Aorta (tissue), 1 donor: ENCODE results near the gene BRINP1.

DNA sequence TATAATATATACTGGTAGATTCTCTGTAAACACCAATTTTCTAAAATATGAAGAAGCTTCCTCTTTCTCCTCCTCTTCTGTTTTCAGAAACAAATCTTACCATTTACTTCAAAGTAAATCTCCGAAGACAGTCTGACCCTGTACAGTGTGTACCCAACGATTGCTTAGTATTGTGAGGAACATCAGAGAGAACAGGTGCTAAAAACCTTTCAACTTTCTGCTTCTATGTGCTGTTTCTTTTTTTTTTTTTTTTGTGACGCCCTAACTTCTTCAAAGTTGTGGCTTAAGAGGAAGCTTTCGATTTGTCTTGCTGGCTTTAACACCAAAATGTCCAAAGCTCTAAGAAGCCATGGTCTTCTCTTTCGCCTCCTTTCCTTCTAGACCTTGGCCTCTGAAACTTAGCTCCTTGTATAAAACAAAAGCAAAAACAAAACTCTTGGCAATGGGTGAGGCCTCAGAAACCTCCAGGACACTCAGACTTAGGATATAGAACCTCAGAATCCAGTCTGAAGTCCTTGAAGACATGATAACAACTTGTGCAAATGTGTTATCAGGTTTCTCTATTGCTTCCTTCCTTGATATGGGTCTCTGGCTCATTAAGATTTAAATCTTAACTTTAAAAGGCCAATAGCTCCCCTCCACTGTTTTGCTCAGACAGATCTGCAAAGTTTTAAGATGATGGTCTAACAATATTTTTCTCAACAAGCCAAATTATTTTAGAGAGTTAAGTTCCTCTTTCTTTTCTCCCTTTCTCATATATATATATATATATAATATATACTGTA lies 1.1 kb downstream of the TNFSF8 start:
- PRO-cap = no peak

DNA sequence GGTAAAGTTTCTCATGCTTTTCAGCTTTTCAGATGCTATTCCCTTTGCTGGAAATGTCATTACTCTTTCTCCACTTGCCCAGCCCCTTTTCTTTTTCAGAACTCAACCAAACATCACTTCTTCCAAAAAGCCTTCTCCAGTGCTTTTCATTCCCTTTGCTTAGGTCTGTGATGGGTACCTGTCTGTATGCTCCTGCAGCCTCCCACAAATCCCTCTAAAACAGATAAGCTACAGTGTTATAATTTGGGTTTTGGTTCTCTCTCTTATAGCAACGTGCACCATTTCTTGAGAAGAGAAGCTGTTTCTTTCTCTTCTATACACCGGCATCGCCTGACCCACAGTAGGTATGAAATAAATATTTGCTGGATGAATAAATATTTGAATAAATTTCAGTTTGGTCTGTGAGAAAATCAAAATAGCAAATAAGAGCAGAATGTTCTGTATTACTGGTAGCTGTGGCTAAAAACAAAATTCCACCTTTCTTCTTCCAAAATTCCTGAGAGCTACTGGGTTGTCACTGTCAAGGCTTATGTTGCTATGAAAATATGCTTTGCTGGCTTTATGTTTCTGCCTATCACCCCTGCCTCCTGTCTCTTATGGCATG lies 49.1 kb downstream of the TNC start:
- PRO-cap = no peak

GRCh38 chr9:115615837-115616264 lies 497.9 kb upstream of the TNC start:
- PRO-cap = no peak

- PRO-cap = no peak
Measured at GRCh38 chr9:116470957-116471949, 215.9 kb upstream of the TRIM32 start.

- PRO-cap = no peak
Measured at GRCh38 chr9:116504103-116504457, 183.0 kb upstream of the TRIM32 start.

- PRO-cap = no peak
Measured at GRCh38 chr9:117715483-117715854, 11.3 kb downstream of the TLR4 start.

GRCh38 chr9:117783657-117784425 lies 79.6 kb downstream of the TLR4 start:
- PRO-cap = no peak

GRCh38 chr9:119052229-119052768 lies 316.9 kb downstream of the BRINP1 start:
- PRO-cap = no peak

- PRO-cap = unidirectional peak, minus-strand start at chr9:119369435
Measured at GRCh38 chr9:119369197-119370239, at the start of gene BRINP1. Gene BRINP1 (minus strand): TSS chr9:119369435.

GRCh38 chr9:119868678-119869335 lies 499.6 kb upstream of the BRINP1 start:
- PRO-cap = no peak

- PRO-cap = unidirectional peak, minus-strand start at chr9:119963946
Measured at GRCh38 chr9:119963679-119964322, 594.6 kb upstream of the BRINP1 start.

GRCh38 chr9:120394199-120394785 lies 185.7 kb downstream of the CDK5RAP2 start:
- PRO-cap = no peak

DNA sequence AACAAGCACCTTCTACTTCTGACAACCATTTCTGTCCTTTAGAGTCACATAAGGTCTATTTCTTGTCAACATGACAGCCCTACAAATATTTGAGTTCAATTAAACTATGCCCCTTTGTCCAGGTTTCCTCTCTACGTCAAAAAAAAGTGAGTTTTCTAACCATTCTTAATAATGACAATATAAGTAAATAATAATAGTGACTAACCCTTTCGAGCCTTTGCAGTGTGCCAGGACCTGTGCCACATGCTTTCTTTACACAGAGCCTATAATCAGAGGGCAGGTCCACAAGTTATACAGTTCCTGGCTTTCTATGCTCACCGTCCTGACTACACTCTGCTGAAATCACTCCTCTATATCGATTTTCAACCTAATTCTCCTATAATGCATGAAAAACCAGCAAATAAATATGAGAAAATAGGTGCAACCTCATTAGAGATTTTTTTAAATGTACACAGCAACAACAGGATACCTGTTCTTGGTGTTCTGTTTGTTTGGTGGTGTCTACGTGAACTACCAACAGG lies 115.0 kb downstream of the CDK5RAP2 start:
- PRO-cap = no peak

GRCh38 chr9:120477249-120477541 lies 102.8 kb downstream of the CDK5RAP2 start:
- PRO-cap = no peak

DNA sequence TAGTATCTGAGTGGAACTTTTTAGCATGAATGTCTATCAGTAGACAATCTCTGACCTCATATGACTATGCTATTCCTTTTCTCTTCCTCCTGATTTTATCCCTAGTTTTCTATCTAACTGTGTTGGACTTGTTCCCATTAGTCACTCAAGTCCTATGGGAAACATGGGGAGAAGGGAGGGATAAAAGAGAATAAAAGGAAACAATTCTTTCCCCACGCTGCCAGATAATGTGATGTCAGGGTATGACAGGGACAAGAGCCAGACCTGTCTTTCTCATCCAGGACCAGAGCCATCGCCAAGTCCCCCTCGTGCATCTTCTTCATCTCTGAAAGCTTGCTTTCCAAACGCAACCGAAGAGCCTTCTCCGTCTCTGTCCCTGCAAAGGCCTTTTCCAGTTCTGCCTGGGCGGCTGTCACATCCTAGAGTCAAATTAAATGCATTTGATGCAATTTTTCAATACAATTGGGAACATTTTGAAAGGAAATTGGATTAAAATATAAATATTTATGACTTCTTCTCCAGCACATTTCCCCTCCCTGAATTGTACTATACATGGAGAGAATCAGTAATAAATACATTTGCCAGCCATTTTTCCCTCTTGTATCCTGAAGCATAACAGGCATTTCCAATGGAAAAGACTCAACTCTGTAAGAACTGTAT lies 43.7 kb downstream of the CDK5RAP2 start:
- PRO-cap = no peak

DNA sequence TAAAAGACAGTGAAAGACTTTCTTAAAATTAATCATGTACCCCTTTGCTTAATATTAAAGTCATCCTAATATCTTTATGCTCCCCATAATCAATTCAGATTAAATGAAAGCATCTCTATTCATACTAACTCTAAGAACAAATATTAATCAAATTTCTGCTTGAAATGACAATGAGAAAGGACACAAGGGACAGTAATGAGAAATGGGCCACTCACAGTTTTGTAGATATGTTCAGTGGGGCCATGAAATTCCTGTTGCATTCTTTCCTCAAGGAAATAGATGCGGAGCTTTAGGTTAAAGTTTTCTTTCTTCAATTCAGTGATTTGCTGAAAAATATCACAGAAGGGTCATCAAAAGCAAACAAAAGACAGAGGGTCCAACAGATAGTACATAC lies 29.4 kb downstream of the CDK5RAP2 start:
- PRO-cap = no peak

- PRO-cap = no peak
Measured at GRCh38 chr9:120567996-120568857, 11.7 kb downstream of the CDK5RAP2 start.

DNA sequence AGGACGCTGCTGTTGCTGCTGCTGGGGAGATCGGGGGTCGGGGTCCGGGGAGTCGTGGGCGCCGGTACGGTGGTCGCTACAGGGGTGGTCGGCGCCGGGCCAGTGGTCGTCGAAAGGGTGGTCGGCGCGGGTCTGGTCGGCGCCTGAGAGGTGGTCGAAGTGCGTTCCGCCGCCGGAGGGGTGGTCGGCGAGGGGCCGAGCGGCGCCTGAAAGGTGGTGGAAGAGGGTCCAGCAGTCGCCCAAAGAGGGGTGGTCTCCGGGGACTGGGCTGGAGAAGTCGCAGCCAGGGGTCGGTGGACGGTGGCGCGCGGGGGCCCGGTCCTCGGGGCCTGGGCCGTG lies 499 bp downstream of the MEGF9 start:
- PRO-cap = no peak

DNA sequence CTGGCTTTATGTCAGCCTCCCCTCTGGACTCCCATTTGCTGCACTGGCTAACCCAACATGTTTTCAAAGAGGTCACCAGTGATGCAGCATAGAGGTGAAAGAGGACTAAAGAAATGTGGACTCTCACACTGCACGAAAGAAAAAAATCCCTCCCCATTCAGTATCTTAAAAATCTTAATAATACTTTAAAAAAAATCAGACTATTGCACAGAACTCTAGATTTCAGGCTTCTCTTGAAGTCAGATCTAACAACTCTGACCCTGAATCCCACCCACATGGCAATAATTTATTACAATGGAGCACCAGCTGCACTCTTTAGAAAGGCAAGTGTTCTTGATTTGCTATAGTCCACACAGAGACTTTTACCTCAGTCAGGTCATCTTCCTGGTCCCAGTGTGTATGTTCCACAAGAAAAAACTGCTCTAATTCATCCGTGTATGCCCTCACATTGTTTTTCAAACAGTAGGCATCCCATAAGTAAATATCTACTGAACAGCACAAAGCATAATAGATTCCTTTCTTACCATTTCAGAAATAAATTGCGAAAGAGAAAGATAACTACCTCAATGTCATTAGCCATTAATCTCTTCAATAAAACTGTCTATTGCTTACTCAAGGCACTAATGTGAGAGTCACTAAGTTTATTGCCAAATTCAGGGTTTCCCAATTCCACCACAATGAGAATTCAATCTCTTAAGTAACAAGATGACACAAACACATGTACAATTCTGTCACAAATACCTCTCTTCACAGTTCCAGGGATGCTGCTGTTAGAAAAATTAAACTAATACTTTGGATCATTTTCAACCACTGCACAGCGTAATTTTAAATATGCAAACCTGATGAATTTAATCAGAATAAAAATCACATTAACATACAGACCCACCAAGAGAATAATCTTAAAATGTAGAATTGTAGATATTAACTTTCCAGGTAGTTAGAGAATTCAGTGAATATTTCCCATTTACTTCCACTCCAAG lies 9.6 kb downstream of the FBXW2 start:
- PRO-cap = no peak

- PRO-cap = no peak
Measured at GRCh38 chr9:120845962-120847017, 3.6 kb upstream of the PSMD5 start.